Cerebellum (tissue), 5 donors: Measurements from ENCODE around the gene BCKDHB.

DNA sequence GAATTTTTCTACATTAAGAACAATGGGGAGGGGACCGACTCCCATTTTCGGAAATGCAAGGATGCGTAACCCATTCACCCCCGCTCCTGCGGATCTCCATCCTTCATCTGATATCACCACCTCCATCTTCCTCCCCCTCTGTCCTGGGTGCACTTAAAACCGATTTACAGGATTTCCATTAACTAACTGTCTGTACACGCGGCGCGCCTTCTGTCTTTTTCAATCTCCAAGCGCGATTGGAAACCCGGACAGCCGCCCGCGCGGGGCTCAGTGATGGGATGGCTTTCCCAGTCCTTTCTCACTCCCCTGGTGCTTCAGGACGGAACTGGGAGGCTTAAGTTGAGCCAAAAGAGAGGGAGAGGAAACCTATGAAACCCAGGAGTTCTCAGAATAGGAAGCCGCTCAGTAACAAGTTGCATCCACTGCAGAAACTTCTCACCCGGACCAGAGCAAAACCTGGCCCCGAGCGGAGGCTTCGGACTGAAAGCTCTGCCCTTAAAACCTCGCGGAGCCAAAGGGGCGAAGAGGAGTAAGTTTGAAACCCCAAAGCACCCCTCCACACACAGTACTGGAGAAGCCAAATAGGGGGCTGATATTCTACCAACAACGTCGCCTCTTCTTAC lies 667 bp upstream of the COL12A1 start:
- PRO-cap, 3 experiments, result no peak in any of the 3 experiments
- RAMPAGE, long total RNA, result no peak

DNA sequence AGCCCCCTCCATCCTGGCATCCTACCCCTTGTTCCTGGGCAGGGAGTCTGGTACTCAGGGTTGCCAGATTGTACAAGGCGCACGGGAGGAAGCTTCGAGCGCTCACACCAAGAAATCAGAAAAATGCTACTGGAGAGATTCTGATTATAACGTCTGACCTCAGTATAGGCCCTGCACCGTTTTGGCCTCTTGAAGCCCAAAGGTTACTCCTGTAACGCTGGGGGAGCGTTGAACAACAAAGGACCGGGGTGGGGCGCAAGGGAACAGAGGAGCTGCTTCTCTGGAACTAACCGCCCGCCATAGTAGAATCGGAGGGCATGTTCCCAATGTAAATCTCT lies 1.1 kb upstream of the COL12A1 start:
- PRO-cap, 3 experiments, result no peak in any of the 3 experiments
- RAMPAGE, long total RNA, result no peak

GRCh38 chr6:75212027-75212528 lies 6.2 kb upstream of the COL12A1 start:
- PRO-cap, 3 experiments, result no peak in any of the 3 experiments
- RAMPAGE, long total RNA, result no peak

- PRO-cap, 3 experiments, result no peak in any of the 3 experiments
- RAMPAGE, long total RNA, result no peak
These were observed 9.5 kb downstream of the TMEM30A start for GRCh38 chr6:75275134-75275419.

DNA sequence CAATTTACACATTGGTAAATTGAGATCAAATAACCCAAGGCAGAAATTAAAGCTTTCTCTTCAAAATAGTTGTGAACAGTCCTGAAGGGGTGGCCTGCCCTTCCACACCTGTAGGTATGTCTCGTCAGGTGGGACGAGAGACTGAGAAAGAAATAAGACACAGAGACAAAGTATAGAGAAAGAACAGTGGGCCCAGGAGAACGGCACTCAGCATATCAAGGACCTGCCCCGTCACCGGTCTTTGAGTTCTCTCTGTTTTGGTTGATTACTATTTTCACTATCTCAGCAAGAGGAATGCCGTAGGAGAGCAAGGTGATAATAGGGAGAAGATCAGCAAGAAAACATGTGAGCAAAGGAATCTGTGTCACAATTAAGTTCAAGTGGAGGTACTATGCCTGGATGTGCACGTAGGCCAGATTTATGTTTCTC lies 45.0 kb upstream of the MYO6 start:
- PRO-cap, 3 experiments, result no peak in any of the 3 experiments
- RAMPAGE, long total RNA, result no peak

- PRO-cap, 3 experiments, result no peak in any of the 3 experiments
- RAMPAGE, long total RNA, result no peak
These were observed 81.2 kb downstream of the MYO6 start for GRCh38 chr6:75830268-75830669.

GRCh38 chr6:75908494-75908923 lies 159.5 kb downstream of the MYO6 start:
- PRO-cap, 3 experiments, result no peak in any of the 3 experiments
- RAMPAGE, long total RNA, result no peak

DNA sequence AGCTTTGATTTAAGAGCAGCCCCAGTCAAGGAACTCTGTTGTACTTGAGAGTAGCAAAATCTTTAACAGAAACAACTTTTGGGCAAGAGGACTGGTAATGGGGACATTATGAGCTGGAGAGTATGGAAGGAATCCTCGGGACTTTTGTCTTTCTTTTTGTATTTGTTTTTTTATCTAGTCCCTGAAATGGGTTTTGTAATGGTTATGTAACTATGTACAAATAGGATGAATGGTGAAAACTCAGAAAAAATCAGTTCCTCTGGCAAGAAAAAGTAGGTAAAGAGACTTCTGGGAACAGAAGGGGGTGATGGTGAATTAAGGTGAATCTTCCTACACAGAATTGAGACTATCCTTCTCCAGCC lies 186.2 kb downstream of the MEI4 start:
- PRO-cap, 3 experiments, result no peak in any of the 3 experiments
- RAMPAGE, long total RNA, result no peak

- PRO-cap, 3 experiments, result no peak in any of the 3 experiments
- RAMPAGE, long total RNA, result no peak
These were observed 73.4 kb downstream of the IRAK1BP1 start for GRCh38 chr6:78940520-78941321.

DNA sequence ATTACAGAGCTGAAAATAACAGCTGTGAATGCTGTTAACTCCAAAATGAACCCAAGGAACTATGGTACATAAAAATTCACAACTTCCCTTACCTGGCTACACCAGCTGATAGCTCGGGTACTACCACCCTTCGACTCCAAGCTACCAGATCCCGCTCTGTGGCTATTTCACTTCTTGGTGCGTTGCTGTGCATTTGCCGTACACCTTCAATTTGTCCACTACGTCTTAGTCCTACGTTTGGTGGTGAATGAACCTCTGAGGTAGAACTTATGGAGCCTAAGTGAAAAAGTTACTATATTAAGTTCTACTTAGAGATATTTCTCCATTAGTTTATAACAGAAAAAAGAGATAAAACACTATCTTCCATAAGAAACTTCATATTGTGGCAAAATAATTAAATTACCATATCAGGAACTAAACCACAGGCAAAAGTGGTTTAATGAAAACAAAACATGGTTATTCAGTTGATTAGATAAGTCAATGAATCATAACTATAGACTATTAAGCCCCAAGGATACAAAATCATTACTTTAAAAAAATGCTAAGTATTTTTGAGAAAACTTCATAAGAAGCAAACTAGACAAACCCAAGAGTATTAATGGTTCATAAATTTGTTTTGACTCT lies 80.6 kb downstream of the PHIP start:
- PRO-cap, 3 experiments, result no peak in any of the 3 experiments
- RAMPAGE, long total RNA, result no peak

- PRO-cap, 3 experiments, result no peak in any of the 3 experiments
- RAMPAGE, long total RNA, result no peak
These were observed 666 bp downstream of the LCA5 start for GRCh38 chr6:79536499-79537029.

- PRO-cap, 3 experiments, result no peak in any of the 3 experiments
- RAMPAGE, long total RNA, result no peak
These were observed 77.9 kb downstream of the ELOVL4 start for GRCh38 chr6:79869425-79869931.

DNA sequence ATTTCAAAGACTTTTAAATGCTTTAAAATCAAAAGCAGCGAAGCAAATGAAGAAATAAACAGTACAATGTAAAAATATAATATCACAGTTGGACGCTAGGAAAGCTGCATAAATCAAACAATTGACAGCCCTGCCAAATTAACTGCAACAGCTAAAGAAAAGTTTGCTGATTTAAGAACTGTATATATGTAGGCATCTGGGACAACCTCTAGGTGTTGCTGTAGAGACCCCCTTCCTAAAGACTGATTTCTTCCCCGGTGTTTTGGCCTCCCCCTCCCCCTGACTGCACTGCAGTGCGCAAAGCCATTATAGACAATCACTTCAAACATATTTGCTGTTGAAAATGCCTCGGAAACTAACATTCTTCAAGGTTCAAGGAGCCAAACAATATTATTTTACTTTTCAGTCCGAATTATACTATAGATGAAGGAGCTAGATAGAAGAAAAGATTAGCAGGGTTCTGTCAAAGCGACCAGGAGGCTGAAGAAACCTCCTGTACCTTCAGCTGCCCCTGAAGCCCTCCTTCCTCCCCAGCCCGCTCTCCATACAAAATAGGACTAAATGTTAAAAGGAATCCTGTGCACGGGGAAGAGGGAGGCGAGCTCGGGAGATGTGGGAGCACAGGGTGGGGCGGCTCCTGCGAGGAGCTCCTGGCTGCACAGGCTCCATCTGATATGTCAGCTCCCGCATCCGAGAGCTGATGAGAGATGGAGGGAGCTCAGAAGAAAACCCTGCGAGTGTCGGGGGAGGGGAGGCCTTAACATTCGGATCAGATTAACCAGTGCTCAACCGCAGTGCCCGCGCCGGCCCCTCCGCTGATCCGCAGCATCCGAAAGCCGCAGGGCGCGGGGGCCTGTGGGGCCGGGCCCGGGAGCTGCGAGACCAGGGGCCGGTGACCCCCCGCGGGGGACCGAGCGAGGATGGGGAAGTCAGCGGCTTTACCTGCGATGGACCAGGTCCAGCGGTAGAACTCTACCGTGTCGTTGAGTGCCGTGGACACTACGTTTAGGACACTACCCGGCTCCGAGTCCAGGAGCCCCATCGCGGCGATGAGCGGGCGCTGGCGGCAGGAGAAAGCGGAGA lies 774 bp downstream of the ELOVL4 start:
- PRO-cap, 3 experiments, result peak in 1 of 3 experiments; most common plus-strand start position 588 of the sequence (in 1); most common minus-strand start position 552 of the sequence (in 1)
- RAMPAGE, long total RNA, result no peak

GRCh38 chr6:80106230-80107505 lies at the start of gene BCKDHB:
TSS of gene BCKDHB (plus strand) at chr6:80106671.
- PRO-cap, 3 experiments, result peak in 3 of 3 experiments; most common plus-strand start chr6:80106671 (in 3); most common minus-strand start chr6:80106459 (in 2)
- RAMPAGE, long total RNA, result no peak

- PRO-cap, 3 experiments, result no peak in any of the 3 experiments
- RAMPAGE, long total RNA, result no peak
These were observed 174.3 kb downstream of the BCKDHB start for GRCh38 chr6:80280486-80281435.

DNA sequence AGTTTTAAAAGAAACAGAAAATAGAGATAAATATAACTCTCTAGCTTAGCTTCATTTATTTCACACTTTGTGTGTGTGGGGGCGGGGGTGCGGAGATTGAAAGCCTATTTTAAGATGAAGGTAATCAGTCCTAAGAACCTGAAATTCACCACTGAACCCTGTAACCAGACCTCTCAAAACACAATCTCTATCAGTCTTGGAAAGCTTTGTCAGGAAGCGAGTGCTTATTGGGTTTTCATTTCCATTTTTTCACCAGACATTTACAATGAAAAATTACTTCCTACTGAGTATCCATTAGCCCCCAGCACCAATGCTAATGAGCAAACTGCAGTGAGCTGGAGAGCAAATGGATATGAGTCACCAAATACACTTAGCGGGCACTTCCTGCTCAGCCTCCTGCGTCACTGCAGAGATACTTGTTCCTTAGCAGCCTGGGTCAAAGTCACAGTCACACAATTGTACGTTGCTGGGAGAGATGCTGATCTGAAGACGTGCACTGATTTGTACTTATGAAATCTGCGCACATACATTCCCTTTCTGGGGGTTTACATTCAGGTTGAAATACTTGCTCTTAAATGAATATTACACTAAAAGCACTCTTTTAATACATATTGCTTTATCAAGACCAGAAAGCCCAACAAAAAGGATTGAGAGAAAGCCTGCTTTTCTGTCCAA lies 532.2 kb downstream of the BCKDHB start:
- PRO-cap, 3 experiments, result peak in 1 of 3 experiments; most common plus-strand start position 447 of the sequence (in 1); most common minus-strand start position 318 of the sequence (in 1)
- RAMPAGE, long total RNA, result no peak

DNA sequence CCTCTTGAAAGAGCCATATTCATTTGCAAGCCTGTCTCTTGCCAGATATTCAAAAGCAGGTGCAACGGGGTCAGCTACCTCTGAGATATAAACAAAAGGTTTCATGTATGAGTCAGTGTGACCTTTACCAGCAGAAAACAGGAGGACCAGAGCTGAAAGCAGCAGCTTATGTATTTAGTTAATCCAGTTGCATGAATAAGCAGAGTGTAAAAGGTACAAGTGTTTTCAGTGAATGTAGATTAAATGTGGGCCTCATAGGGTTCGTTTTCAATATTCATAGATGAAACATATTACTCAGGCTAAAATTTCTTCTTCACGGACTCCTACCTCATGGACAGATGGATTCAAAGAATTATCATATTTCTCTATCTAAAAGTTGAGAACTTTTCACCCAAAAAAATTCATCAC lies 55.9 kb downstream of the TENT5A start:
- PRO-cap, 3 experiments, result no peak in any of the 3 experiments
- RAMPAGE, long total RNA, result no peak

DNA sequence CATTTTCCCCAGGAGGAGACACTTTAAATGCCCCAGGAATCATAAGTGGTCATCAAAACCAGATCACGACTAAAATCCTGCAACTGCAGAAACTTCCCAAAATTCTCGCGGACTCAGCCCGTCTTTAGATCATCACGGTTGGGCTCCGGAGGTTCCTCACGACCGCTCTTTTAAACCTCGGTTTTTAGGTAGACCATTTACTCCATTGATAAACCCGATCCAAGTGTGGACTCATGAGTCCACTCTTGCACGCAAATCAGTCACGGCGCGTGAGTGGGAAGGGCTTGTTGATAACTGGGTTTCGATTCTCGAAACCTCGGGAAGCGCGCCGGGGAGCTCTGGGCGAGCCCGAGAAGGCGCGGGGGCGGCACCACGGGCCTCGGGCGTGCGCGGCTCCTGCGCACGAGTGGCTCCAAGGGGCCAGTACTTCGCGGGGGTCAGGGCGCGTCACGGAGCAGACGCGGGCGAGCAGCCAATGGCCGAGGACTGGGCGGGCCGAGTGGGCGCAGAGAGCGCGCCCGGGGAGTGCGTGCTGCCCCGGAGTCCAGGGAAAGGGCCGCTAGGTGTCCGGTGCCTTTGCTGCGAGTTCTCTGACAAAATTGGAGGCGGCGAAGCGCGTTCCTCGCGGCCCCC lies 598 bp upstream of the TENT5A start:
- PRO-cap, 3 experiments, result peak in 3 of 3 experiments; most common plus-strand start position 540 of the sequence (in 2); most common minus-strand start position 408 of the sequence (in 2)
- RAMPAGE, long total RNA, result no peak

DNA sequence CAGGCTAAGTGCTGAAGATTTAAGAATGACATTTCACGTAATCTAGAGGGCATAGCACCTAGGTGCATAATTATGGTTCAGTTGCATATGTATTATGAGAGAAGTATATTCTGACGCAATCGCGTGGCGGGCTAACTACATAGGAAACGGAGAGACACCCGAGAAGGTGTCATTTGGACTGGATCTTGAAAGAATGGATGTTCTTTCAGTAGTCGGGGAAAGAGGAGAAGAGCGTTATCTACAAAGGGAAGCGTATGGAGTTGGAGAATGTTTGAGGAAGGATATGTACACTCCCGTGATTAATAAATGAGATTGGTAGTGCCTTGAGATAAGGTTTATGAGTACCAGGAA lies 1.9 kb upstream of the TENT5A start:
- PRO-cap, 3 experiments, result no peak in any of the 3 experiments
- RAMPAGE, long total RNA, result no peak

GRCh38 chr6:81820801-81821253 lies 68.3 kb upstream of the TENT5A start:
- PRO-cap, 3 experiments, result no peak in any of the 3 experiments
- RAMPAGE, long total RNA, result no peak